ENCODE measurements around a stretch of chr18.

DNA sequence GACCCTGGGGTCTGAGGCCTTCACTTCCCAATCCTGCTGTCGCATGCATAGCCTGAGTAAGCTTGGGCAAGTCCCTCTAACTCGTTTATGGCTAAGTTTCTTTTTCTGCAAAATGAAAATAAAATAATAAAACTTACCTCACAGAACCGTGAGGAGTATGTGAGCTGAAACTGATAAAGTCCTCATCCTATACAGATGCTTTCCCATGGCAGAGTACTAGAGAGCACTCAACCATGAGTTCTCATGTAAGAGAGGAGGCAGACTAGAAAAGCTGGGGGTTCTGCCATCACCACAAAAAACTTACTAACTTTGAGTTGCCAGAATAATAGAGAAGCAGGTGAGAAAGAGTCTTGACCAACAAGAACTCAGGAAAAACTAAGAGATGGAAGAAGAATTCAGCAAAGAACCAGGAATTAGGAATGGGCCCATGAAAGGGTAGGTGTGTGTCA, 9.3 kb upstream of the BOD1L2 start:
- PRO-cap: unidirectional peak, plus-strand start at position 267 of the sequence
- RAMPAGE, long total RNA, 2 experiments: no peak in any of the 2 experiments

- PRO-cap: no peak
- RAMPAGE, long total RNA, 2 experiments: no peak in any of the 2 experiments
Observed at GRCh38 chr18:57150731-57151110, 3.8 kb downstream of the BOD1L2 start.

DNA sequence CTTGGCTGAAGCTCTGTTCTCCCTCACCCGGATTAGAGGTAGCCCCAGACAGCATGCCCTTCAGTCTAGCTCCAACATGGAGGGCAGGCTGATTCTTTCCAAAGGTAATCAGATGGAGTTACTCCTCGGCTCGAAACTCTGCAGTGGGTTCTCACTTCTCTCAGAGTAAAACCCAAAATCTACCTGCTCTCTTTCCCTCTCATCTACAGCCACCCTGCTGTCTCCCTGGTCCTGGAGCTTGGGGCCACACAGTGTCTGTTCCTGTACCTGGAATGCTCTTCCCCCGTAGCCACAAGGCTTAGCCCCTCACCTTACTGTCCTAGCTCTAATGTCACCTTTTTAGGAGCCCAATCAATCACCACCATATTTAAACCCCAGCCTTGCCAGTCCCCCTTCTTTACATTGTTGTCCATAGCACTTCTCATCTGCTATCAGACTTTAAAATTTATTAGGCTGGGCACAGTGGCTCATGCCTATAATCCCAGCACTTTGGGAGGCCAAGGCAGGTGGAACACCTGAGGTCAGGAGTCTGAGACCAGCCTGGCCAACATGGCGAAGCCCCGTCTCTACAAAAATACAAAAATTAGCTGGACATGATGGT, 29.1 kb downstream of the ATP8B1 start:
- PRO-cap: no peak
- RAMPAGE, long total RNA, 2 experiments: no peak in any of the 2 experiments

DNA sequence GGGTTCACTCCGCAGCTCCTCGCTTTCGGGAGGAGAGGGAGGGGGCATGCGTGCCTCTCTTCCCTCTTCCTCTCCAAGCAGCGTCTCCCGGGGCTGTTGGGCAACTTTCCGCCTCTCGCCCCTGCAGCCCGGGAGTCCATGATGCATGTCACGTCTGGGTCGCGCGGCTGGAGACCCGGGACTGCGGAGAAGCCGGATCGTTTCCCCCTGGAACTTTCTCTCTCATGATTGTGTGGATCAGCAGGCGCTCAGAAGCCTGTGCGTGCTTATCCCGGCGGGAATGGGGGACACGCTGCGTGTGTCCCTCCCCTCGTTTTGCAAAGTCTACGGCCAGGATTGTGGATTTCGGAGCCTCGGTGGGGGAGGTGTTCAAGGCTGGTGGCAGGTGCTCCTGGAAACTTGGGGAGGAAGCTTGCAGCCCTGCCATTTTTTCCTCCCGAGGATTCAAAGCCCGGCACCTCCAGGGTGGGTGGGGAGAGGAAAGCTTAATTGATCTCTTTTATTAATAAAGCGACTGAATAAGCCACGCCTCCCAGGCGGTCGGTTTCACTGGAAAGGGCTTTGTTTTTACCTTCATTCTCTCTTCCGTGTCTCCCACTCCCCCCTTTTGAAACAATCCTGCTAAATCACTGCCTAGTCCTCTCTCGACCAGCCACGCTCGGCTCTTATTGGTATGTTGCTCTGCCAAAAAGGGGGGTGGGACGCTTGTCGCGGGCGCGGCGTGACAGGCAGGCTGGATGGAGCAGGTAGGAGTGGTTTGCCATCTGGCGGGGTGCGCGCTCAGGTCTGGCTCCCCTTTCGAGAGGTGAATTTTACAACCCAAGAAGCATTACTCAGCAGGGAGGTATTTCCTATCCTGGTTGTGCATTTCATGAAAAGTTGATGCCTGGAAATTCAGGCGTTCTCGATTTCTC, 1.2 kb downstream of the NEDD4L start:
- PRO-cap: bidirectional peak, plus-strand start at position 271 of the sequence, minus-strand start at position 147 of the sequence; bidirectional peak, plus-strand start at position 749 of the sequence, minus-strand start at position 609 of the sequence
- RAMPAGE, long total RNA, 2 experiments: no peak in any of the 2 experiments

GRCh38 chr18:58087865-58088565, 44.0 kb downstream of the NEDD4L start:
- PRO-cap: bidirectional peak, plus-strand start at chr18:58088167, minus-strand start at chr18:58087965
- RAMPAGE, long total RNA, 2 experiments: no peak in any of the 2 experiments

GRCh38 chr18:58225069-58225391, 181.0 kb downstream of the NEDD4L start:
- PRO-cap: no peak
- RAMPAGE, long total RNA, 2 experiments: no peak in any of the 2 experiments

DNA sequence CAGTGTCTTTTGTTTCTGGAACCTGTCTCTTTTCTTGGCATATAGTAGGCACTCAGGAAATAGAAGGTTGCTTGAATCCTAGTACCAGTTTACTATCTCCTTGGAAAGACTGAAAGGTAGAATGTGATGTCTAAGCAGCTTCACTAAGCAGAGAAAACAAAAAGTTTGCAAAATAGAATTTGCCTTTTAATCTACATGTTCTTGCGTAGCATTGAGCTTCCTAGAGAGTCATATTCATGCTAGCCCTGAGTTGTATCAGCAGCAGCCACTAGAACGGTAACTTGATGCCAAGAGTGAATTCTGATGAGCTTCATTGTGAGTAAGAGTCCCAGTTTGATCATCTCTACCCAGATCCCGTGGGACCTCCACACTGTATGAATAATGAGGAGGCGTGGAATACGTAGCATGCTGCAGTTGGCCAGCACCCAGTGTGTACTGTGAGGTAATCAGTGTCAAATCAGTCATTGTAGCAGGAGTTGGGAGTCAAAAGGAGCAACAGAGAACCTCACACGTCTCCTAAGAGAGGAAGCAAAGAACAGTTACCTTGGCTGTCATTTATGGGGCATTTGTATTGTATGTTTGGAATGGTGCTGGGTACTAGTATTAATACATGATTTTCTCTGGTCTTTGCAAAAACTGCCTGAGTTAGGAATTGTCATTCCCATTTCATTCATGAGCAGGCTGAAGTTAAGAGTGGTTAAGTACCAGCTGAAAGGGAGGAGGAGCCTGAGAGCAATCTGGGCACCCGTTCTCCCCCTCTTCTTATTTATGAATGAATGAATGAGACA, 197.9 kb downstream of the NEDD4L start:
- PRO-cap: no peak
- RAMPAGE, long total RNA, 2 experiments: no peak in any of the 2 experiments

- PRO-cap: no peak
- RAMPAGE, long total RNA, 2 experiments: no peak in any of the 2 experiments
Observed at GRCh38 chr18:58255811-58256765, 212.1 kb downstream of the NEDD4L start.

GRCh38 chr18:58268673-58269243, 224.7 kb downstream of the NEDD4L start:
- PRO-cap: bidirectional peak, plus-strand start at chr18:58269100, minus-strand start at chr18:58268917
- RAMPAGE, long total RNA, 2 experiments: no peak in any of the 2 experiments

DNA sequence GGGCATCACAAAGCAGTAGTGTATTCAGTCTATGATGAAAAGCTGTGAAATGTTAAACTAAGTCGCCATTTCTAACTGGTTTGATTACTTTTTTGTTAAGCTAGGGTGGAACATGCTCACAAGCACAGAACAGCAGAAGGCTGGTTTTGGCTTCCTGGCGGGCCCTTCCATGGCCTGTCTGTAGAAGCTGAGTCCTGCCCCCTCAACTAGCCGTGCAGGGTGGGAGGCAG, 290.8 kb downstream of the ALPK2 start:
- PRO-cap: no peak
- RAMPAGE, long total RNA, 2 experiments: no peak in any of the 2 experiments

DNA sequence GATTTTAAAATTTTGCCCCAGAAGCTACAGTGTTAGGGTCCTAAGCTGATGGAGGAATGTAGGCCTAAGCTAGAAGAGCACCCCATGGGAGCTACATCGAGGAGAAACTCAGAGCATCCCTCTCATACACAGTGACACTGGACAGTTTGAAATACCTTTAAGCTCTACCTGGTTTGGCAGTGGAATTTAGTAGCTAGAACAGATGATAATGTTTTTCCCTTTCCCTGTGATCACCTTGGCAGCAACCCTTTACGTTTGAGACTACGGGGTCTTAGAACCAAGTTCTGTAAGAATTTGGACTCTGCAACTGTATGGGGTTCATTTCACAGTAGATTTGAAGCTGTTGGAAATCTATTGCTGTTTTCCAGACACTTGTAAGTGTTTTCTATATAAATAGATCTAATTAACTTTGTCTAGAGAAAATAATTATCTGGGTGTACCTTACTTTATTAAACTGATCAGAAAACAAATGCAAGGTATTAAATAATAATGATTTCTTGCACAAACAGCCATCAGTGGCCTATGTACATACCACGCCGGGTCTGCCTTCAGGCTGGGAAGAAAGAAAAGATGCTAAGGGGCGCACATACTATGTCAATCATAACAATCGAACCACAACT, 288.3 kb downstream of the ALPK2 start:
- PRO-cap: no peak
- RAMPAGE, long total RNA, 2 experiments: no peak in any of the 2 experiments

DNA sequence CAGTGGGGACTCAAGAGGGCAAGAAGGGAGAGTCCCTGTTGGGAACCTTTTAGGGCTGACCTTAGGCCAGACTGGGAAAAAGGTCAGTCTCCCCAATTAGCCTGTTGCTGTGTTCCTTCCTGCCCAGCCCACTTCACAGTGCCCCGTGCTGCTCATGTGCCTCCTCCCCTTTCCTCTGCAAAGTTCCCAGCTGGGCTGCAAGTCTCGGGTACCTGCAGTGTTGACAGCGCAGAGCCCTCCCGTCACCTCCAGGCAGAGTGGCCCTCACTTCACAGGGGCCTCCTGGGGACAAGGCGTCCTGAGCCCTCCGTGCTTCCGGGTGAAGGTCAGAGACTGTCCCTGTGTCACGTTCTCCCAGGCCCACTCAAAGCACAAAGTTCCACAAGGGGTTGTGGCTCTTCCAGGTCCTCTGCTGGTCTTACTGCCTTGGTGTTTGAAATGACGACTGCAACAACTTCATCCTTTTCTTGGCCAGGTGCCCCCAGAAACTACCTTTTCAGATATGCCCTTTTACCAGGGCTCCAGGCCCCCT, 225.8 kb downstream of the ALPK2 start:
- PRO-cap: no peak
- RAMPAGE, long total RNA, 2 experiments: no peak in any of the 2 experiments

- PRO-cap: no peak
- RAMPAGE, long total RNA, 2 experiments: no peak in any of the 2 experiments
Observed at GRCh38 chr18:58413711-58414738, 214.9 kb downstream of the ALPK2 start.

DNA sequence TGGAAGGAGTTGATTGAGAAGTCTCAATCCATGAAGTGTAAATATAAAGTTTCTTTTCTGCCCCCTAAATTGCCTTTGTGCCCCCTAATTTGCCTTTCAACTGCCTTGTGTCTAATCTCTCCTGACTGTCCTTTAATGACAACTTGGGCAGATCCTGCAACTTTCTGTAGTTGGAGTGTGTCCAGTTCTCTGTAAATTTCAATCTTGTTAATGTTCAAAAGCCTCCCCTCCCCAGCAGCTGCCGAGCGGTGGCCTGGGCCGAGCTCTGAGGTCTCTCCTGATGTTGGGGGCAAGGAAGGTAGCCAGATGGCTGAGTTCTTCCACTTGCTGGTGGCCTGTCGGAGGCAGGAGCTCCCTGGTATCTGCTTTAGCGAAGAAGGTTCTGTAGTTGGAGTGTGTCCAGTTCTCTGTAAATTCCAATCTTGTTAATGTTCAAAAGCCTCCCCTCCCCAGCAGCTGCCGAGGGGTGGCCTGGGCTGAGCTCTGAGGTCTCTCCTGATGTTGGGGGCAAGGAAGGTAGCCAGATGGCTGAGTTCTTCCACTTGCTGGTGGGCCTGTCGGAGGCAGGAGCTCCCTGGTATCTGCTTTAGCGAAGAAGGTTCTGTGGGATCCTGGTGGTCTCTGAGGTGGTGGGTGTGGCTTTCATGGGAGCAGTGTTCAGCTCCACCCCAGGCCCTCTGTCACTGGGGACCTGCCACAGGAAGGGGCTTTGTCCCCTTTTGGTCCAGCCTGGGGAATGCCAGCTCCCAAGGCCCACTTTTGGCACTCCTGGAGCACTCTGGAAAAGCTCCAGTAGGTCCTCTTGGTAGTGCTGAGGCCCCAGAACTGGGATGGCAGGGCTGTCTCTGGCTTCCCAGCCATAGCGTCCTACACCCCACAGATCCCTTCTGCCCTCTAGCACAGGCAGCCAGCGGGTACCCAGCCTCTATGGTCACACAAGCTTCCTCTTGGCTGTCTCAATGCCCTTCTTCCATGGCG, 212.0 kb downstream of the ALPK2 start:
- PRO-cap: no peak
- RAMPAGE, long total RNA, 2 experiments: no peak in any of the 2 experiments

DNA sequence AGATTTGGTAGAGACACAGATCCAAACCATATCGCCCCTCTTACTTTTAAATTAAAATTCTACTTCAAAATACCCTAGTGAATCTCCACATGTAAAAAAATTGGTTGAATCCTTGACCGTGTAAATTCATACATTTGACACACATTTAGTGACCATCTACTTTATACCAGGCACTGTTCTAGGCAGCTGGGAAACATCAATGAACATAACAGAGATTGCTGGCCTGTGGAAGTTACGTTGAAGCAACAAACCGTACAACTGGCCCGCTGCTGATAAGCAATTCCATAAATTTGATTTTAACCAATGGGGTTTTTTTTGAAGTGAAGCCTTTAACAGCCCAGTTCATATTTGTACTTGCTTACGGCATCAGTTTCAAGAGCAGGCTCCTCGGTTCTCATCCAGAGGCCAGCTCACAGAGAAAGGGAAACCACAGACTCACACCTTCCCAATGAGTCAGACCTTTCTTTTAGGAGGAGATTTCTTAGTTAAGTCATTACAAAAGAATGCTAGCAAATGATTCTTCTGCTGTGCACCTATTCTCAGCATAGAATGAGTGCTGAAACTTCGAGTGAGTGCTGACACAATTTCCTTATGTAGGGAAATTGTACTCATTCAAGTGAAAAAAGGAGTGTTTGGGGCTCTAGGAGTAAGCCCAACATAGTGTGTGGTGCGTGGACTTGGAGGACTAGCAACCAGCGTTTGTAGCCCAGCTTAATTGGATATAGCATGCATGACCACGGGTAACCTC, 87.3 kb downstream of the ALPK2 start:
- PRO-cap: no peak
- RAMPAGE, long total RNA, 2 experiments: no peak in any of the 2 experiments

GRCh38 chr18:58639734-58640302, 10.9 kb upstream of the ALPK2 start:
- PRO-cap: no peak
- RAMPAGE, long total RNA, 2 experiments: no peak in any of the 2 experiments

- PRO-cap: unidirectional peak, plus-strand start at chr18:58859331
- RAMPAGE, long total RNA, 2 experiments: no peak in any of the 2 experiments
Observed at GRCh38 chr18:58859147-58859463, 5.6 kb upstream of the ZNF532 start.

DNA sequence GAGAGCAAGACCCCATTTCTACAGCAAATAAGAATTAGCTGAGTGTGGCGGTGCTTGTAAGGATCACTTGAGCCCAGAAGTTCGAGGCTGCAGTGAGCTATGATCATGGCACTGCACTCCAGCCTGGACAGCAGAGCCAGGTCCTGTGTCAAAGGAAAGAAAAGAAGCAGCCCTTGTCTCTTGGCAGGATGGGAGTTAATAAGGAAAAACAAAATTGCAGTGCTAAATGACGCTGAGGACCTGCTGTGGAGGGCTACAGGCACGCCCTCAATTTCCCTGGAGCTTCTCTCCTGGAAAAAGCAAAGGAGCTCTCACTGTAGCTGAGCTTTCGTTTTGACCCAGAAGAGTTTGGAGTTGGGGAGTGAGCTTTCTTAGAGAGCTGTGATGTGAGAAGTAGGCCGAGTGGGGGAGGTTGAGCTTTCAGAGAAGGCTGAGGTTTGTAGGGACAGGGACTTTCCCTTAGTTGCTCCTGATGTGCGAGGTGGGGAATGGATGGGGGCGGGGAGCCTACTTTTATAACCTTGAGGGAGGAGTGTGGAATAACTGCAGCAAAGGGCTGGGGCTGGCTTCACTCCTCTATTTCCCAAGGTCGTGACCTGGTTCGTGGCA, 47.0 kb downstream of the ZNF532 start:
- PRO-cap: unidirectional peak, plus-strand start at position 423 of the sequence
- RAMPAGE, long total RNA, 2 experiments: no peak in any of the 2 experiments

- PRO-cap: no peak
- RAMPAGE, long total RNA, 2 experiments: no peak in any of the 2 experiments
Observed at GRCh38 chr18:58996805-58997332, 132.2 kb downstream of the ZNF532 start.

DNA sequence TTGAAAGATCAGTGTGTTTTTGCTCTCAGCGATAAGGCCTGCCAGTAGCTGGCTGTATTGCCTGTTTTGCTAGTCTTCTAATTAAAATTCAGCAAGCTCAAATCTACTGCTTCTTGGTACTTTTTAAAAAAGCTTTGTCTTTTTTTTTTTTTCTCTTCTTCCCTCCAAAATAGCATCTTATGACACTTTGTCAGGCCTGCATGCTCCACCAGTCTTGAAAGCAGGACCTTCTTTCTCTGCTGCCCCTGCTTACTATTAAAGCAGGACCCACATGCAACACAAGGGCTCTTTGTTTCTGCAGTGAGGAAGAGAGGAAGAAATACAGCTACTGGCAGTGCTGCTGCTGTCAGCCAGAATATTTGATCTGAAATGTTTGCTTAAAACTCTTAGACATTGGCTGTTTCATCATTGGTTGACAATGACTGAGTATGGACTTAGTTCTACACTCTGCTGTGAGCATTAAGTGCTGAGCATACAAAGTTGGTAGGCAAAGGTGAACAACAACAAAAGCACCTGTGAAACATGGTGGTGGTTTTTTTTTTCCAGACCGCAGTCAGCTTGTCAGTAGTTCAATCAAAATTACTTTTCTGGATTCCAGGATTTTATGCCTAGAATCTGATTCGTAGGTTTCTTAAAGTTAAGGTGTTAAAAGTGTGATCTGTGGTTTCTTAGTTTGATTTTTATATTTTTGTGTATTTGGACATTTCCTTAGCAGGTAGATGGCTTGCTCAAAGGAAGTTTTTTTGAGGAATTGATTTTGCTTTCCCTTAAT, 2.0 kb downstream of the SEC11C start:
- PRO-cap: bidirectional peak, plus-strand start at position 473 of the sequence, minus-strand start at position 251 of the sequence
- RAMPAGE, long total RNA, 2 experiments: no peak in any of the 2 experiments